Trachea (tissue), 1 donor: ENCODE results near the gene RNF19B.

DNA sequence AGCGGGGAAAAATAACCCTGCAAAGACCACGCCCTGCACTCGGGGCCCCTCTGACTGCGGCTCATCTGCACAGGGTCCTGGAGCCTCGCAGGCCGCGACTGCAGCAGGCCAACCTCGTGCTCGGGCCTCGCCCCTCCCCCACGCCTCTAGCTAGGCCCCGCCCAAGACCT is 11.4 kb downstream of the FAM229A start:
- PRO-cap: bidirectional peak, plus-strand start outside the sequence, minus-strand start at position 148 of the sequence

GRCh38 chr1:32352232-32352389 is 10.2 kb downstream of the FAM229A start:
- PRO-cap: no peak

DNA sequence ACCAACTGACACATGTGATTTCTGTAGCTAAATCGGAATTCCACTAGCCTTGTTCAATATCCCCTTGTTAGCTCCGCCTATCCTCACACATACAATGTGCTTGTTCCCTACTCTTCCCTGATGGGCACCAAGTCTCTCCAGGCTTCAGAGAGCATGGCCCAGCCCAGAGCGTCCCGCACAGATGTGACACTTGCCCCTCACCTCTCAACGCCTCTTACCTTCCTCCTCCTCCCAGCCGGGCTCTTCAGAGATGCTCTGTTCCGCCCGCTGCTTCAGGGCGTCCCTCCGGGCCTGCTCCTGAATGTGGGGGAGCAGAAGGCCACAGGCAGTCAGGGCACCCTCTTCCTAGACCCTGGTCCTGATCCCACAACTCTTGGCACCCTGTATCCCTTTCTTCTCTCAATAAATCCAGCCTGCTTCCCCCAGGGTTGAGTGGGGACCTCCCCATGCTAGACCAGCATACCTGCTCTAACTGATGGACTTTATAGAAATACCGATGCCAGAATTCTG is 15.5 kb downstream of the TSSK3 start:
- PRO-cap: no peak

- PRO-cap: no peak
Measured at GRCh38 chr1:32627628-32627981, 22.7 kb downstream of the ZBTB8OS start.

GRCh38 chr1:32704061-32704528 is 1.5 kb upstream of the SYNC start:
- PRO-cap: bidirectional peak, plus-strand start at chr1:32704160, minus-strand start at chr1:32703909

GRCh38 chr1:32716400-32717168 is 14.0 kb upstream of the SYNC start:
- PRO-cap: bidirectional peak, plus-strand start at chr1:32716855, minus-strand start at chr1:32716721

DNA sequence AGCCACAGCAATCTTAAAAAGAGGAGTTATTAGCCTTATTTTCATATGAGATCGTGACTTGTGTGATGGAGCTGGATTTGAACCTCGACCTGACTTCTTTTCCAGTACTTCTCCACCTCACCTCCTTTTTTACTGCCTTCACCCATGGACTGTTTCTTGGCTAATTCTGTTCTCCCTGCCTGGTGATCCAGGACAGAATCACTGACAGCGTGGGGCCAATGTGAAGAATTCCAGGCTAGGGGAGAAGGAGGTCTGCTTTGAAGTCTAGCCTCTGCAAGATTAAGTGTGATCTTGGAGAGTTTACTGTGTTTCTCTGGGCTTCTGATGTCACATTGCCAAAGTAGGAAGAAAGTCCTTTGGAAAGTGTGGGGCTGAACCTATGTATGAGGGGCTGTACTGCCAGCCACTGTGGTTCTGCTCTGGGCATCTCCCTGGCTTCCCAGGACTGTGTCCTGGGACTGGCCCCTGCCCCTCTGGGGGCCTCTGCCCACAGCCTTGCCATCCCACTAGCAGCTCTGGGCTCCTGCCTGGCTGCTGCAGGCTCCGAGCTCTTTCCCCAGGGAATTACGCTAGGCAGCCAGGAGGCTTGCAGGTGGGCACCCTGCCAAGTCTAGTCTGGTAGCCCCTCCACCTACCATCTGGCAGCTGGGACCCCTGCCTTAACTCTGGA is 23.3 kb downstream of the KIAA1522 start:
- PRO-cap: no peak

GRCh38 chr1:32937051-32937458 is 27.6 kb downstream of the RNF19B start:
- PRO-cap: no peak

DNA sequence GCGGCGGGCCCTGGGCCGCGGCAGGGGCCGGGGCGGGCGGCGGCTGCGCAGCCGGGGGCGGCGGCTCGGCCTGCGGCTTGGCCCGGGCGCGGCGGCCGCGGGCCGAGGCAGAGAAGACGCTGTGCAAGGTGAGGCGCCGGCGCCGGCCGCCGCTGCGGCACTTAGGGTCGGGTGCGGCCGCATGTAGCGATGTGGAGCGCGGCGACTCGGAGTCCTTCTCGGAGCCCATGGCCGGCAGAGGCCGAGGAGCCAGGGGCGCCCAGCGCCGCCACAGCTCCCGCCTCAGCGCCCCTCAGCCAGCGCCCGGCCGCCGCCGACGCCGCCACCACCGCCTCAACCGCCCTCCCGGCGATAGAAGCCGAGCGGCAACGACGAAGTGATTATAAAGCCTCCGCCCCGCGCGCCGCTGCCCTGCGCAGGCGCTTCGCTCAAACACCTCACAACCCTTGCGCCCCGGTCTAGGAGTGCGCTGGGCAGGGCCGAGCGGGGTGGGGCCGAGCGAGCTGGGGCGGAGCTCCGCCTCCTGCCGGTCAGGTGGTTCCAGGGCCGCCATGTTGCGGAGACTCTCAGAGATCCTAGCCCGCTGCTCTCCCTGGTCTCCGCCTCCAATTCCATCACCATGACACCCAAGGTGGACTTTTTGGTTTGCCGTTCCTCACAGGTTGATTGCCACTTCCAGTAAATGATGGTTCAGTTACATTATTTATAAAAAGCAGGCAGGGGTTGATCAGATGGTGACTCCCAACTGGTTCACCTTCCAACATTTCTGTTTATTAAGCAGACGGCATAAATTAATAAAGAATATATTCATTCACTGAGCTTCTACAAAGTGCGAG is at the start of gene RNF19B:
Gene RNF19B (minus strand): TSS at position 353 of the 836 bp plus-strand sequence.
- PRO-cap: bidirectional peak, plus-strand start at position 557 of the sequence, minus-strand start at position 353 of the sequence

DNA sequence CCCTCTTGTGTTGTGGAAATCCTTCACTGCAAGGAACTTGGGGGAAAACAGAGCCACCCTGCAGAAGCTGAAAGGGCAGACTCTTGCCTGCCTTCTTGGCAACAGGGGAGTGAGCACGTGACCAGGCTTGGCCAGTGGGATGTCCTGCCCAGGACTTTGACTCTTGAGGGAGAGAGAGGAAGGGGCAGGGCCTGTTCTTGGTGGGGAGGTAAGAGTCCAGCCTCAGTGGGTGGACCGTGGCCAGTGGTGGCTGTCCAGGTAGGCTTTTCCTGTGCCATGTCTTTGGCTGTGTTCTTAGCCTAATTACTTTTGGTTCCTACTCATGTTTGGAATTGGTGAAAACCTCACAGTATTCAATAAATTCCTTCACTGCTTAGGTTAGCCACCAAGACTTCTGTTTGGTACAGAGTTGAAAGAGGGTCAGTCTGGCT is 8.6 kb upstream of the AK2 start:
- PRO-cap: no peak

DNA sequence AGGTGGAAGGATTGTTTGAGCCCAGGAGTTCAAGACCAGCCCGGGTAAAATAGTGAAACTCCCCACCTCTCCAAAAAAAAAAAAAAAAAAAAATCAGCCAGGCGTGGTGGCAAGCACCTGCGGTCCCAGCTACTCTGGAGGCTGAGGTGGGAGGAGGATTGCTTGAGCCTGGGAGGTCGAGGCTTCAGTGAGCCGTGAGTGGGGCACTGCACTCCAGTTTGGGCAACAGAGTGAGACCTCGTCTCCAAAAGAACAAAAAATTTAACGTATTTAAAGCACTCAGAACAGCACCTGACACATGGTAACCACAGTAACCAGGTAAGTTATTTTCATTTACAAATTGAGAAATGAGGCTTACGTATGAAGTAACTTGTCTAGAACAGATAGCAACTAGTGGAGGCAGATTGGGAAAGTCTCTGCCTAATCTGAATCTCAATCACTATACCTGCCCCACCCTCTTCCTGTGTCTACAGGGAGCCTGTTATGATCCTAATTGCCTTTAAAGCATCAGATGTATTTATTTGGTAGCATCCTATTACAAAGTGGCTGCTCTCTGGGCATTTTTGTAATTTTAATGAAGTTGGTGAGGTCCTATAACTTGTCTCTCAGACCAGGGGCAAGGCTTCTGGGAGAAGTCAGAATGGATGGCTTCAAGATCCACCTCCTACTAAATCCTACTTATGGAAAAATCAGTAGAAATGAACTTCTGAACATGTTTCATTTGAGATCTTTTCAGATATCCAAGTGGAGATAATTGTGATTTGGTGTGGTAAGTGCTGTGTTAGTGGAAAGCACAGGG is 47.4 kb downstream of the AZIN2 start:
- PRO-cap: no peak

DNA sequence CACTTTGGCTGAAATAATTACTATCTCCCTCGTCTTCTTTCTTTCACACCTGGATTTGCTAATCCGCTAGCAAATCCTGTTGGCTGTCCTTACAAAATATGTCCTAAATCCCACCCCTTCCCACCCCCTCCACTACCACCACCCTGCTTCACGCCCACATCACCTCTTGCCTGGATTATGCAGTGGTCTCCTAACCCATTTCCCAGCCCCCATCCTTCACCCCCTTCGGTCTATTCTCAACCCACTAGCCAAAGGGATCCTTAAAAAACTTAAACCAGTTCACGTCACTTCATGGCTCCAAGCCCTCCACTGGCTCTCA is 25.1 kb downstream of the TRIM62 start:
- PRO-cap: no peak

DNA sequence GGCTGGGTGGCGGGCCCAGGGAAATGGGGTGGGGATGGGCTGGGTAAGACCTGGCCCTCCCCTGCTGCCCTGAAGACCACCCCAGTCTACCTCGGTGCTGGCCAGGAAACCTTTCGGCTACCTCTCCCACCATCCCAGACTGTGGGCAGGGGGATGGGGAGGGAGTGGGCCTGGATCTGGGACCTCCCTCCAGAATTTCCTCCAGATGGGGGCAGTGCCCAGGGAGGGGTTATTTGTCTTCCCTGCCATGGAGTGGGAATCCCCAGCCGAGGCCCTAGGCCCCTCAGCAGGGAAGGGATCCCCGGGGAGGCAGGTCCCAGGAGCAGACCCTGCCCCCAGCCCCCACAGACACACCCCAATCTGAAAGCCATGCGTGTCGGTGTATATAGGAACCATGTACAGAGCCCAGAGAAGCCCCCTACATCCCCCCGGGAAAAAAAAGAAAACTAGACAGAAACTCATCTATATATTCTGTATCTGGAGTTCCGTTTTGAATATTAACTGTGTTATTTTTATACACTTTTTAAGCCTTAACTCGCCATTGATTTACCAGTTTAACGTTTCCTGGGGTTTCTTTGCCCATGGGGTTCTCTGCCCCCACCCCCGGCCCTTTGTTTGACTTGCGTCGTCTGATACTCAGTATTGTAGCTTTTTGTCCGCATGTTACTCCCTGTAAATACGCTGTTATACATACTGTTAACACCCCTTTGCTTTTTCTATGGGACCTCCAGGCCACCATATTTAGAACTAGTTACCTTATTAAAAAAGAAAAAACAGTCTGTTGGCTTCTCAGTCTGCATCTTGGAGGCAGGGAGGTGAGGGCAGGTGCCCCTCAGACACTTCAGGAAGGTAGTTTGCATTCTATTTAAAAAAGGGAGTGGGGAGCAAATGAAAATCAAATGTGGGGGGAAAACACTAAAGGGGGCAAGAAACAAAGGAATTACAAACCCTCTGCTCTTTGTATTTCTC is 20.9 kb downstream of the A3GALT2 start:
- PRO-cap: no peak

- PRO-cap: no peak
Measured at GRCh38 chr1:33334736-33335575, 14.1 kb upstream of the A3GALT2 start.

DNA sequence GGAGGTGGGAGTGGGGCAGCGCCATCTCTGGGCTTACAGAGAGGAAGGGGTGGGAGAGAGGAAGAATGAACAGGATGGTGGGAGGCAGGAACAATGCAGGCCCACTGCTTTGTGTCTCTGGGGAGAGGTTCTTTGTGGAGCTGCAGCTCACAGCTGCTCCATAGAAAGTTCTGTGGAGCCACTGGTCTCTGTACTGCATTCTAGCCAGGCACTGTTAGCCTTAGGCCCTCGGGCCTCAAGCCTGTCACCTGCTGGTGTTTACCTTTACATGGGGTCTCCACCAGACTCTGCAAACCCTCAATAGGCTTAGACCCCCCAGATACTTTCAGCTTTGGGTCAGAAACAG is 43.7 kb upstream of the A3GALT2 start:
- PRO-cap: no peak

DNA sequence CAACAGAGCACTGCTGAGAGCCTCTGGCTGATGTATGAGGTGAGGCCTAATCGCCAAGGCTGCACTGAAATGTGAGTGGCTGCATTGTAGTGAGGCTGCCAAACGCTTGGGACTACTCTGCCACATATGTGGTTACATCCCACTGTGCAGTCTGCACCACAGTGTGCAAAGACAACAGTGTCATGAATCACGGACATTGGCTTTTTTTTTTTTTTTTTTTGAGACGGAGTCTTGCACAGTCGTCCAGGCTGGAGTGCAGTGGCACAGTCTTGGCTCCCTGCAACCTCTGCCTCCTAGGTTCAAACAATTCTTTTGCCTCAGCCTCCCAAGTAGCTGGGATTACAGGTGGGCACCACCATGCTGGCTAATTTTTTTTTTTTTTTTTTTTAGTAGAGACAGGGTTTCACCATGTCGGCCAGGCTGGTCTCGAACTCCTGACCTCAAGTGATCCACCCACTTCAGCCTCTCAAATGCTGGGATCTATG is 97.6 kb downstream of the ZSCAN20 start:
- PRO-cap: no peak

GRCh38 chr1:34427321-34427782 is 250.6 kb downstream of the C1orf94 start:
- PRO-cap: no peak

DNA sequence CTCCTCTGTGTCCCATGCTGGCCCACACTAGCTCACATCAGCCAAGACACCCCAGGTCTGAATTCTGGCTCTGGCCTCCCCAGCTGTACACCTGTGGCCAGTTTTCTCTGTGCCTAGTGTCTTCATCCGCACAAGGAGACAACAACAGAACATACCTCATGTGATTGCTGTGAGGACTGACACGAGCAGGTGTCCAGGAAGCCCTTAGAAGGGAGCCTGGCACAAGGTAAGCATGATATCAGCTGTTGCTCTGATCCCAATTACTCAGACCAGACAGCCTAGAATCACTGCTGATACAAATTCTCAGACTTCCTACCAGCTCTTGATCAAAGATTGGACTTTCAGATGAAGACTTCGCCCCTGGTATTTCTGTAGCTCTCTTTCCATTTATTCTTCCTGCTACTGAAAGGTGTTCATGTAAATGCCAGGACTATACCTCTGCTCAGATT is 71.2 kb upstream of the GJB5 start:
- PRO-cap: no peak

GRCh38 chr1:34785395-34785655 is 4.3 kb downstream of the GJB3 start:
- PRO-cap: no peak

GRCh38 chr1:34825479-34826096 is 32.8 kb downstream of the GJA4 start:
- PRO-cap: no peak